Fibroblast of villous mesenchyme (primary cell): ENCODE measurements around the genes MYDGF, ARRDC5, CATSPERD and DUS3L.

DNA sequence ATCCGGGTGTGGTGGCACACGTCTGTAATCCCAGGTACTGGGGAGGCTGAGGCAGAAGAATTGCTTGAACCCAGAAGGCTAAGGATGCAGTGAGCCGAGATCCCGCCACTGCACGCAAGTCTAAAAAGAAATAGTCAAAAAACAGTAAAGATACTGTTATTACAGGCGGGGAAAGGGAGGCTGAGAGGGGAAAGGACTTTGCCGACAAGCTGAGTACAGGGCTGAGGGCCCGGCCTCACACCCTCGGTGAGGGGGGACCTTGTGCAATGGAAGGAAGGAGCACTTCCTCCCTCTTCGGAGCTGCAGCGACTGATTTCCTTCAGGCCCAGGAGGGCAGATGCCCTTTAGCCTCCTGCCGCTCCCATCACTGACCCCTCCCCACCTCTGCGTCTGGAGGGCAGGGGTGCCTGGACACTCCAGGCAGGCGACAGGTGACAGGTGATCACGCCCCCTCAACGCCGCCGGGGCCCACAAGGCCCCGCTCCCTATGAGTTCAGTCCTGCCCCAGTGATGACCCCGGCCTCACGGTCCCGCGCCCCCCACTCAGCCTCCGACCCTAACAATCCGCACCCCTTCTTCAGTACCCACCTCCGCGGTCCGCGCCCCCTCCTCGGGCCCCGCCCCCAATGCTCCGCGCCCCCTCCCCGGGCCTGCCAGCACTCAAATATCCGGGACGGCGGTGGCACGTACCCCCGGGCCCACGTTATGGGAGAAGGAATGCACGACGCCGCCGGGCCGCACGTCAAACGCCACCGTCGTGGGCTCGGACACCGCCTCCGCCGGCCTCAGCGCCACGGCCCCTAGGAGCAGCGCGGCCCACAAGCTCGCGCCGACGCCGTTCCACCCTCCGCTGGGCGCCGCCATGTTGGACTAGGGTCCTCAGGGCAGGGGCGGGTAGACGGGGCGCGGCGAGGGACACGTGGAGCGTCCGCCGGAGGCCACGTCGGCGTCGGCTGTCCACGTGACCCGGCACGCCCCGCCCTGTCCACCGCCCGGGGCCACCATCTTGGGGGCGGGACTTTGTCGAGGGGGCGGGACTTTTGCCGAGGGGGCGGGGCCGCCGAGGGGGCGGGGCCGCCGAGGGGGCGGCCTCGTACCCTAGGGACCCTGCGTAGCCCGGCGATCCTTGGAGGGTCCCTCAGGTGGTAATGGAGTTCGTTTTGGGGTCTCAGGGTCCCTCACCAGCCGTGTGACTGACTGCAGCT is at the start of gene MYDGF:
Gene MYDGF (minus strand): TSS at position 872 of the 1,205 bp plus-strand sequence.
- CAGE, long polyA plus RNA: start-site peak on the minus strand centred at position 872 of the sequence, 53 bp wide, 2,230 and 2,219 reads in 2 replicates

GRCh38 chr19:4676160-4676545 is 6.0 kb upstream of the MYDGF start:
- CAGE, long polyA plus RNA: no peak

GRCh38 chr19:4902770-4903041 is at the start of gene ARRDC5:
TSS of gene ARRDC5 (minus strand) at chr19:4902896.
- CAGE, long polyA plus RNA: no peak

GRCh38 chr19:5083455-5083960 is 114.6 kb downstream of the KDM4B start:
- CAGE, long polyA plus RNA: no peak

- CAGE, long polyA plus RNA: no peak
Measured at GRCh38 chr19:5090715-5091919, 122.2 kb downstream of the KDM4B start.

DNA sequence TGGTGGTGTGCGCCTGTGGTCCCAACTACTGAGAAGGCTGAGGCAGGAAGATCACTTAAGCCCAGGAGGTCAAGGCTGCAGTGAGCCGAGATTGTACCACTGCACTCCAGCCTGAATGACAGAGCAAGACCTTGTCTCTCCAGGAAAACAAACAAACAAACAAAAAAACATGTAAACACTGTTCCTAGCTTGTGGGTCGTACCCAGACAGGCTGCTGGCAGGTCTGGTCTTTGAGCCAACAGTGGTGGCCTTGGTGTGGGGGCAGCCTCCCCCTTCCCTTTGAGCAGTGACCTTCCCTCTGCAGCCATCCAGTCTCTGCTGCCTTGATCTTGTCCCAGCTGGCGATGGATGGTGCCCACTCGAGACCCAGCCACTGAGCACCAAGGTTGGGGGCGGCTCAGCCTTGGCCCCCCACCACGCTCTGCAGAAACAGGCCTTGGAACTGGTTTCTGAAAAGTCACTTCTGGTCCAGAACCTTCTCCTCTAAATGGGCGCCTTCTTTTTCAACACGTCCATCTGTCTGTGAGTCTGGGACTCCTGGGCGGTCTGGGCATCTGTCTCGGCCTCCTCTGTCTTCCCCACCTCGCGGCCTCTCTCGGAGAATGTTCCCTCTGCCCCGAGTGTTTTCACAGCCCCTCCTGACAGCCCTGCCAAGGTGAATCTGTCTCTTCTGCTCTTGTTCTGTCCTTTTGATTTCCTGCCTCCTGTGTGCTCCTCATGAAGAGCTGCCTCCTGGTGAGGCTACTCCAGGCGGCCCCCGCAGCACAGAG is 143.4 kb downstream of the KDM4B start:
- CAGE, long polyA plus RNA: no peak

- CAGE, long polyA plus RNA: no peak
Measured at GRCh38 chr19:5115881-5117038, 147.3 kb downstream of the KDM4B start.

DNA sequence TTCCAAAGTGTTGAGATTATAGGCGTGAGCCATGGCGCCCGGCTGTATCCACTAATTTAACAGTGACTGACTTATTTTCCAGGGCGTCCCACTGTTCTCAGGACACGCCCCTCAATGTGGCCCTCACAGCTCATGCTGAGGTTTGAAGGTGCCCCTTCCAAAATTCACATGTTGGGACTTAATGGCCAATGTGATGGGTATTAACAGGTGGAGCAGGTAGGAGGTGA is 152.7 kb downstream of the PTPRS start:
- CAGE, long polyA plus RNA: no peak

GRCh38 chr19:5623564-5623661 is 530 bp downstream of the SAFB start:
- CAGE, long polyA plus RNA: no peak

- CAGE, long polyA plus RNA: no peak
Measured at GRCh38 chr19:5635049-5635981, 12.4 kb downstream of the SAFB start.

DNA sequence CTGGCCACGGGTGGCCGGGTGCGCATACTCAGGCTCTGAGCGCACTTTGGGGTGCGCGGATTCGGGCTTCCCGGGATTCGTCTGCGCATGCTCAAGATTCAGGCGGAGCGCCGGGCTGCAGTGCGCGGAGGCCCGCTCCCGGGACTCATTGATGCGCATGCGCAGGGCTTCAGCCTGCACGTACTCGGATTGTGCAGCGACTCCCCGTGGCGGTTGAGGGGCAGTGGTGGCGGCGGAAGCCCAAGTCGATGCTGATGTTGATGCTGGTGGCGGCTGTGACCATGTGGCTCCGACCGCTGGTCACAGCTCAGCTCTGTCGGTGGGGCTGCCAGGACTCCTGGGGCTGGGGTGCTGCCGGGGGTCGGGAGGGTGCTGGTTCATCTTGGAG is at the start of gene CATSPERD:
Gene CATSPERD (plus strand): TSS at position 148 of the 388 bp plus-strand sequence.
- CAGE, long polyA plus RNA: no peak

- CAGE, long polyA plus RNA: no peak
Measured at GRCh38 chr19:5791082-5791564, at the start of gene DUS3L. TSS of gene DUS3L (minus strand) at chr19:5791163.

DNA sequence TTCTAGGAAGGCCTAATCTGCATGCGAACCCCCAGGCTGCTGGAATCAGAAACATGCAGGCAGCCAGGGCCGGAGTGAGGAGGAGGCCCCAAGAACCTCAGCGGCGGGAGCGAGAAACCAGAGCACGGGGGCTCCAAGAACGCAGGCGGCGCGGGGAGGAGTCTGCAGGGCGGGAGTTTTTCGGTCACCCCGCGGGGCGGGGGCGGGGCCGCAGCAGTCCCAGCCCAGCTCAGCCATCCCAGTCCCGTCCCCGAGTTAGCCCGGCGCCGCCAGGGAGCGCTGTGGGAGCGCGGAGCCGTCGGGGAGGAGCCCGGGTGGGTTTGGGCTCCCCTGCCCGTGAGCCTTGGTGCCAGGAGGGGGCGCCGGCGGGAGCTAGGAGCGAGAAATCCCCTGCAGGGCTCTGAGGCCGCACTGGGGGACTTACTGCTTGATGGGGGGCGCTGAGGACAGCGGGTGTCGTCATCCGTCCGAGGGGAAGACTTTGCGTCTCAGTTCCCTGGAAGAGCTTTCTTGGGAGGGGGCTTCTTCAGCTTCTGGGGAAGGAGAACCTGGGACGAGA is 911 bp upstream of the NRTN start:
- CAGE, long polyA plus RNA: no peak

GRCh38 chr19:5848624-5849053 is 9.1 kb upstream of the FUT6 start:
- CAGE, long polyA plus RNA: no peak

- CAGE, long polyA plus RNA: no peak
Measured at GRCh38 chr19:5979552-5980210, 1.7 kb upstream of the RANBP3 start.

GRCh38 chr19:5990361-5990734 is 12.4 kb upstream of the RANBP3 start:
- CAGE, long polyA plus RNA: no peak

GRCh38 chr19:6067271-6067817 is 43.0 kb downstream of the RFX2 start:
- CAGE, long polyA plus RNA: no peak

DNA sequence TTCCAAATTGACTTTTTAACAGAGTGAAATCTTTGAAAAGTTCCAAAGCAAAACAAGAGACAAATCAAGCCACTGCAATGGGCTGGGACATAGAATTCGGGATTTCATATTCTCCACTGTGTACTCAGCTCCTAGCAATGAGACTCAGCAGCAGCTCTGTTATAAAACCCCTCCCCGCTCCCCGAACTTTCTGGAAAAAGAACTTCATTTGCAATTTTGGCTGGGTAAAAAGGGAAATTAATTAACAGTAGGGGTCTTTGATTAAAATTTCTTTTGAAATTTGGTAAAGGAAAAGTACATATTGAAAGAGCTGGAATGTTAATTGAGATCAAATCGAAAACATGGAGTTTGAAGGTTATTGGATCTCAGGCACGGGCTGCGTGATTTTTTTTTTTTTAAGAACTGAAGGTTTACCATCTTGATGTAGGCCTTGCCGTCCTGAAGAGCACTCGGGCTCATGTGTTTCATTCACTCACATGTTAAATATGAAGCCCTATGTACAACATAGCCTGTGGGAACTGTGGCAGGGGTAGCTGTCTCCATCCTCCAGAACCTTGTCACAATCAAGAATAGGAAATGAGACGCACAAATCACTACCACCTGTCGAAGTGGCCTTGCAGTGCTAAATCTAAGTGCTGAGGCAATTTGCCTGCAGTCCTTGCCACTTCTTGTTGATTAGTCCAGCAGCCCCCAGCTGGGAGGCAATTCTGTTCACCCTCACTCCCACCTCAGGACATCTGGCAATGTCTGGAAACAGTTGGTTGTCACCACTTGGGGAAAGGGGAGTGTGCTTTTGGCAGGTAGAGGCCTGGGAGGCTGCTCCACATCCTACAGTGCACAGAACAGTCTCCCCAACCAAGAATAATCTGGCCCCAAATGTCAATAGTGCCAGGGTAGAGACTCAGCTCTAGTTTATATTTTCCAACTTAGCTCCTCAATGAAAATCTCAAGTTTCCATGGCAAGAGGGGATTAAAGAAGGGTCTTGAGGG is 10.9 kb downstream of the RFX2 start:
- CAGE, long polyA plus RNA: no peak

GRCh38 chr19:6161586-6161960 is 26.1 kb downstream of the ACSBG2 start:
- CAGE, long polyA plus RNA: no peak

- CAGE, long polyA plus RNA: no peak
Measured at GRCh38 chr19:6216881-6217588, 62.7 kb downstream of the MLLT1 start.